Foreskin fibroblast (primary cell): ENCODE measurements around a stretch of chr2.

DNA sequence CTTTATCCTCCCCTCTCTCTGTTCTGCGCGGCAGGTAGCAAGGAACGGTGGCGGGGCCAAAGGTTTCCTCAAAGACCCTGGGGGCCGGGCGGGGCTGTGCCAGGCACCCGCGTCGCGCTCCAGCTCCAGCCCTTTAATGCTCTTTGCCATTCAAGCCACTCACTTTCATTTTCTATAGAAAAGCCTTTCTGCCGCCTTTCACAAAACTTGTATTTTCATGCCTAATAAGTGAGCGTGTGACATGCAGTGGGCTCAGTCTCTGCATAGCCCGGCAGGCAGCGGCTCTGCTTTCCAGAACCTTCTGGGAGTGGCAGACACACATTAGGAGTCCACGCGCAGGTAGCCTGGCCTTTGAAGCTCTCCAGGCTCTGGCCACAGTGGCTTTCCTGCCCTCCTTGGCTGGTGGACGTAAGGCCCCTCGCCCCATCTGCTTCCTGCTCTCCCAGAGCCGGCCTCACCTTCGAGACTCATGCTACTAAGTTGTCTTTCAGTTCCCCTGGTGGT is 41.7 kb downstream of the AGAP1 start:
- RRBS = no CpG with 5 or more reads among the region's 20 CpGs

GRCh38 chr2:235639350-235639923 is 145.6 kb downstream of the AGAP1 start:
- RRBS = no CpG with 5 or more reads among the region's 15 CpGs

GRCh38 chr2:235766265-235766702 is 272.4 kb downstream of the AGAP1 start:
- RRBS = no CpG with 5 or more reads among the region's 7 CpGs

GRCh38 chr2:236067400-236067857 is 100.8 kb downstream of the GBX2 start:
- RRBS = no CpG with 5 or more reads among the region's 10 CpGs

DNA sequence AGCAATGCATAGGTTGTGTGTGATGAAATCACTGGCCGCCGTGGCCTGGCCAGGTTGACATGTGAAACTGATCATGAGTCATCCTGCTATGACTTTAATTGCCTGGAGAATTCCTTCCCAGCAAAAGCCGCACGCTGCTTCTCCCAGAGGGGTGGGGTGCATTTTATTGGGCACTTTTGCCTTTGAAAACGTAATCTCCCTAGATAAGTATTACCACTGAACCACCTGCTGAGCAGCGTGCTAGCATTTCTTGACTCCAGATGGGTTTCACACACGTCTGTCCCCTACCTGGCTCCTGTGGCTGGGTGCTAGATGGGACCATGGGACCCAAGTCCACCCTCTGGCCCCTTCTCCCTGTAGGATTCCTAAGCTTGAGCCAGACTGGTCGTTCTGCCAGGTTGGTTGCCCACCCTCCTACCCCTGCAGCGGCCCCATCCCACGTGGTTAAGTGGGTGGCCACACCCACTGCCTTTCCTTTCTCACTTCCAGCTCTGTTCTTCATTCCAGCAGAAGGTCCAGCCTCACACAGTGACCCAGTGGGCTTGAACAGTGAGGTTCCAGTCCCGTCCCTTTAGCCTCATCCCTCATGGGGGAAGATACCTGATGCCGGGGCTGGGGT is 89.7 kb downstream of the GBX2 start:
- RRBS = no CpG with 5 or more reads among the region's 12 CpGs

DNA sequence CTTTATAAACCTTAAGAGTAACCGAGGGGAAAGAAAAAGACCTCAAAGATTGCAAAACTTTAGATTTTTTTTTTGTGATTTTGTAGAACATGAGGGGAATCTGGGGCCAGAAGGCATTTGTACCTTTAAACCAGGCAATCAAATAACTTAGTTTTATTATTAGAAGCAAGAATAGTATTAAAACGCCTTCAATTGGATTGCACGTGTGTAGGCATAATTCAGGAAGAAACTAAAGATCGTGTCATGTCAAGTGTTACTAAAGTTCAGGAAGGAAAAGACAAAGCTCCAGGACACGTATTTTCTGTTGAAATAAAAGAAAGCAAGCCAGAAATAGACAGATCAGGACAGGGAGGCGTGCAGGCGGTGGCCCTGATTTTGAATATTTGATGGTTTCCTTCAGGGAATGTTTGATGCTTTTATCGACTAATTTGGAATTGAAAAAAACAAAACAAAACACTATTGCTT is 2.2 kb downstream of the ACKR3 start:
- RRBS = no CpG with 5 or more reads among the region's 8 CpGs

DNA sequence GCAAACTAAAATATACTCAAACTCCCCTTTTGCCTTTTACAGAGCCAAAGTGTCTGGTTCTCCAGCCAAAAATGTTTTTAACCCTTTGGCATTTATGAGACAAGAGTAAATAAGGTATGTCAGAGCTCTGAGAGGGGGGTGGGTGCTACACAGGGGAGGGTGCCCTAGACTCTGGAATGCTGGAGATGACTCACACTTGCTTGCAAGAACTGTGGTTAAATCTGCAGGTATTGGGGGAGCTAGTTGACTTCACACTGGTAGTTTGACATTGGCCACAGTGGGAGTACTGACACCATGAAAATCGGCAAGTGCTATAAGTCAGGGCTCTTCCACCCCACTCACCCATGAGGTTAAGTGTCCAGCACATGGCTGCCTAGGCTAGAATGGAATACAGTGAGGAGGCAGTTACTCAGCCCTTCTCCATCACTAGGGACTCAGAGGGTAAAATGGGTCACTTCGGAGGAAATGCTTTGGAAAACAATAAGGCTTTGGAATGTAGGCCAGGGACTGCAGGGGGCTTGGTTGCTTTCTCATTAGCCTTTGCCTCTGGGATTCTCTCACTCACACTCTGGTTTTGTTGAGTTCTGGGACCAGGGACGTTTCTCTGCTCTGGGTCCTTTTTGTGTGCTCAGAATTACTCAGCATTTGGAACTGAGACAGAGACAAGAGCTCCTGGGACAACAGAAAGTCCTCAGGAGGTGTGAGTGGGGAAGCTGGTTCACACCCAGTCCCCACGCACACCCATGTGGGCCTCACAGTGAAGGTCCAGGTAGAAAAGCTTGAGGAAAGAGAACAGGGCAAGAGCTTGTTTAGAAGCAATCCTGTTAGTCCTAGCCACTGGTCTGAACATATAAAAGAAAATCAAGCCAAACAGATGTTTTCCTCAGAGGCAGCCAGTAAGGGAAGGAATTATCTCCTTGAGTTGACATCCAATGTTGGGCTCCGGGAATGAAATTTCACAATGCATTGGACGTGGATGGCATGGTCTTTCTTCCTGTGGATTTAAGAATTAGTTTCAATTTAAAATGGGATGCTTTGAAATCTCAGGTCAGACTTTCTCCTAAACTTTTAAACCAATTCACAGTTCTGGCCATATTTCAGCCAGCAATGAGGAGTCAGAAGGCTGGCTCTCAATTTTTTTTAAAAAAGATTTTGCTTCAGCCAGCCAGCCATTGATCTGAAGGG is 91.8 kb downstream of the ACKR3 start:
- RRBS = no CpG with 5 or more reads among the region's 6 CpGs

- RRBS = no CpG with 5 or more reads among the region's 11 CpGs
Observed at GRCh38 chr2:236888896-236889452, 196.7 kb upstream of the COPS8 start.

GRCh38 chr2:236976379-236977013 is 109.2 kb upstream of the COPS8 start:
- RRBS = no CpG with 5 or more reads among the region's 6 CpGs

DNA sequence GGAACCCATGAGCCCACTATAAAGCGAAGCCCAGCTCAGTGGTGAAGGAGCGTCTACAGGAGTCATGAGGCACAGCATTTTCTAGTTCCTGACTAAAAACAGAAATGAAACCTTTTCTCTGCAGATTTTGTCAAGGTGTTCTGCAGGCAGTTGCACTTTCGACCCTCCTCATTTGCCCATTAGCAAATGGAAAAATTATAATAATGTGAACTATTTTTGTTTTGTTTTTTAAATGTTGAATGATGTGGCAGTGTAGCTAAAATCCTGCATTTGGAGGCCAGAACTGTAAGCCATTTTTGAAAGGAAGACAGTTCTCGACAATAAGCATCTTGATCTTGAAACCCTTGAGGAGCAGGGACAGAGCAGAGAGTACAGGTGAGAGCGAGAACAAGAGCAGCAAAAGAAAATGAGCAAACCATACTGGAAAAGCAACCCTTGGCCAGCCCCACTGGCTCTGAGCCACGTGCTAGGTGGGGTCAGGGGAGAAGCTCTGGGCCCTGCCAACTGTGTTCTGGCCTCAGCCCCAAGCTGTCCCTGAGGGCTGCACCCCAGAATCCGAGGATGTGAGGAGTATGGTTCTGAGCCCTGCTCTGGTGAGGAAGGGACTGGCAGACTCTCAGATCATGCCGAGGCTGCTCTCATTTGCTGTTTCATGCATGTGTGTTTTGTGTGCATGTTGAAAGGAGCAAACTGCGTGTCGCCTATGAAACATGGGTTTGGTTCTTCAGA is 26.3 kb upstream of the COPS8 start:
- RRBS = no CpG with 5 or more reads among the region's 10 CpGs

DNA sequence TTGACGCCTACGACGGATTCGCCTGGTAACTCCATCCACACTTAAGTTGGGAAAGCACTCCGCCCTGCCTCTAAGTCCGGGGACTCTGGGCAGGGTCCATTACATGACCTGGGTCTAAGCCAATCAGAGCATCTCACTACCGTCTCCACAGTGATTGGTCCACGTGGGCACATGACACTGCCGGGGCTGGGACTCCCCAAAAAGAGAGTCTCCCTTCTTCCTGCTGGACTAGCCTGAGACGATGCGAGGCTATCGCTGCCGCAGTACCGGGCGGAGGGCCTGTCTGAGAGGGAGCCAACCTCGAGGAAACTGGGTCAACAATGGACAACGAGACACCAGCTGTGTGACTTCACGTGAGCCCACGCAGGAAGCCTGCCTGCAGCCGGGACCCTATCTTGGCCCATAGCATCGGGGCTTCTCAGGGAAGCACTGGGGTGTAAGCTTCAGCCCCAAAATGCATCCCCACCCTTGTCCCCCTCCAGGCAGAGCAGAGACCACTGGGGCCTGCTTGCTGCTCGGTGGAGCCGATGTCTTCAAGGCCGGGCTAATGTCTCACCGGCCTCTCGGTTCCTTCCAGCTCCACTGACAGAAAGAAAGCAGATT is 21.4 kb upstream of the COPS8 start:
- RRBS = 88% methylated on average over 10 of the region's 26 CpGs

DNA sequence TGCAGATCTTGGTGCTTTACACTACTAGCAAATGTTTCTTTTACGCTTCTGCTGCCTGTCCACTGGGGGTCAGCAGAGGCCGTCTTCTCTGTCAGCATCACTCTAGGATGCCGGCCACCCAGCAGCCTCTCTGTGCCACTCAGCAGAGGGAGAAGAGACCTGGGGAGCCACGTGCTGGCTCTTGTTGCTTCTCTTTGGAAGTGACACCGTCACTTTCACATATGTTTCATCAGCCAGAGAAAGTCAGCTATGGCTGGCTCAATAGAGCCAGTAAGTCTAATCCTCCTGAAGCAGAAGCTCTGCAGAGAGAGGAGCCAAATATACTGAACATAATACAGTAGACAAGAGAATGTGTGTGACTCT is 36.6 kb downstream of the COPS8 start:
- RRBS = no CpG with 5 or more reads among the region's 5 CpGs

- RRBS = no CpG with 5 or more reads among the region's 6 CpGs
Observed at GRCh38 chr2:237404951-237405339, 9.0 kb downstream of the COL6A3 start.

- RRBS = no CpG with 5 or more reads among the region's 21 CpGs
Observed at GRCh38 chr2:237514269-237515548, 27.7 kb downstream of the MLPH start.

DNA sequence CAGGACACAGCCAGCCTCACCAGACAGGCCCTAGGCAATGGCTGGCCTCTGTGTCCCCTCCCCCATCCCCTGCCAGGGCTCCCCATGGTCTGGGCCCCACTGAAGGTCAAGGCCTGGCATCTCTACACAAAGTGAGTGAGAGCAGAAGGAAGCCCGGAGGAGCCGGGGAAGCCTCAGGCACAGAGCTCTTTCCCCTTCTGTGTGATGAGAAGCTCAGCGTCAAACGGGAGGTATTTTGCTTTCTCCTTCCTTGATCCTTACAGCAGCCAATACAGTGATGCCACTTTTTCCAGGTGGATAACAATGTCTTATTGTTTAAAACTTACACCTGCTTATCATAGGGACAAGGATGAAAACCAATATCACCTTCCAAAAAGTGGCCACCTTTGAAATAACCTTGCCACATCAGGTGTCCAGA is 6.5 kb downstream of the PRLH start:
- RRBS = no CpG with 5 or more reads among the region's 4 CpGs

GRCh38 chr2:237630787-237631546 is 3.6 kb downstream of the LRRFIP1 start:
- RRBS = no CpG with 5 or more reads among the region's 11 CpGs

DNA sequence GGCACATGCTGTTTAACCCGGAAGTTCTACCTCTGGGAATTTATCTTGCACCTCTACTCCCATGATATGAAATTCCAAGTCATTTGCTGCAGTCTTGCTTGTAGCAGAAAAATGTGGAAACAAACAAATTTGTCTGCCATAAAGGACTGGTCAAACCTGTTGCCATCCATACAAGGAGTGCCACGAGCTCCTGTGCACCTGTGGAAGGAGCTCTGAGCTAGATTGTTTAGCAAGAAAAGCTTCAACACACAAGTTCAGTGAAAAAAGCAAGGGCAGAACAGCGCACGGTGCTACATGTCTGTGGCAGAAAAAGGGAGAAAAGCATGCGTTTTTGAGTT is 33.1 kb downstream of the LRRFIP1 start:
- RRBS = no CpG with 5 or more reads among the region's 5 CpGs

DNA sequence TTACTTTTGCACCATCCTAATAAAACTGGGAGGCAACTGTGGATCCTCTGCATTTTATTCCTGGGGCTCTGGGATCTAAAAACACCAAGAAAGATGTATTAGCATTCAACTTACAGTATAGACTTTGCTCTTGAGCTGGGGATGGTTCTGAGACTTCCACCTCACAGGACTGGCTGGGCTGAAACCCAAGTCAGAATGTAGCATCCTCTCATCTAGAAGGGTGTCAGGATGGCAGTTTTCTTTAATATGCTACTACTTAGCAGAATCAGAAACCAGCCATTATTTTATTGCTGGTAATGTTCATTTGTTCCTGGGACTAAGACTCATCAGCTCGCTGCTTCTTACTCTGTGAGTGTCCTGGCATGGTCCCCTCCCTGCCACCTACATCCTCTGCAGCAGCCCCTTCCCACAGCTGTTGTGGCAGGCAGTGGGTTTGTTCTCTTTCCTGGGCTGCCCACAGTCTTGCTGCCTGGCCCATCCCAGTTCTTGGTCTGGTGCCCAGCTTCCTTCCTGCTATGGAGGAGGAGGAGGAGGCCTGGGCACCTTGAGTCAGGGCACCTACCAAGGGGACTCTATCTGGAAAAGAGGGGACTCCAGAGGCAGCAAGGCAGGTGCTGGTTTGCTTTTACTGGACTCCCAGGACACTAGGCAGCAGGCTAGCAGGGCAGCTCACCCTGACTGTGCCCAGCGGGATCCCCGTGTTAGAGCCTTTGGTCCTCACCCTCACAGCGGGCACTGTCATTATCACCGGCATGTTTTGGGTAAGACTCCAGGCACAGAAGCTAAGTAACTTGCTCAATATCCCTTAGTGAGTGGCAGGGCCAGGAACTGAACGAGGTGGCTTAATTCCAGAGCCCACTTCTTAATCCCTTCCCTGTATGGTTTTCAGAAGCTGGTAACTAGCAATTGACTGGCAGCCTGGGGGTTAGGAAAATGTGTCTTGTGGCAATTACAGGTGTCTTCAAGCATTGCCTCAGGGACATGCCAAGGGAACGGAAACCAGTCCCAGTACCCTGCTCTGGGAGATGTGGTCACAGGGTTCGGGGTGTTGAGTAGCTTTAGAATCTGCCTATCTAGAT is 62.1 kb downstream of the LRRFIP1 start:
- RRBS = no CpG with 5 or more reads among the region's 8 CpGs

- RRBS = no CpG with 5 or more reads among the region's 35 CpGs
Observed at GRCh38 chr2:237711211-237712005, 84.0 kb downstream of the LRRFIP1 start.

GRCh38 chr2:237725643-237726172 is 72.9 kb upstream of the RBM44 start:
- RRBS = no CpG with 5 or more reads among the region's 4 CpGs